Esophagus squamous epithelium (tissue), 4 donors: ENCODE measurements around a stretch of chr10.

DNA sequence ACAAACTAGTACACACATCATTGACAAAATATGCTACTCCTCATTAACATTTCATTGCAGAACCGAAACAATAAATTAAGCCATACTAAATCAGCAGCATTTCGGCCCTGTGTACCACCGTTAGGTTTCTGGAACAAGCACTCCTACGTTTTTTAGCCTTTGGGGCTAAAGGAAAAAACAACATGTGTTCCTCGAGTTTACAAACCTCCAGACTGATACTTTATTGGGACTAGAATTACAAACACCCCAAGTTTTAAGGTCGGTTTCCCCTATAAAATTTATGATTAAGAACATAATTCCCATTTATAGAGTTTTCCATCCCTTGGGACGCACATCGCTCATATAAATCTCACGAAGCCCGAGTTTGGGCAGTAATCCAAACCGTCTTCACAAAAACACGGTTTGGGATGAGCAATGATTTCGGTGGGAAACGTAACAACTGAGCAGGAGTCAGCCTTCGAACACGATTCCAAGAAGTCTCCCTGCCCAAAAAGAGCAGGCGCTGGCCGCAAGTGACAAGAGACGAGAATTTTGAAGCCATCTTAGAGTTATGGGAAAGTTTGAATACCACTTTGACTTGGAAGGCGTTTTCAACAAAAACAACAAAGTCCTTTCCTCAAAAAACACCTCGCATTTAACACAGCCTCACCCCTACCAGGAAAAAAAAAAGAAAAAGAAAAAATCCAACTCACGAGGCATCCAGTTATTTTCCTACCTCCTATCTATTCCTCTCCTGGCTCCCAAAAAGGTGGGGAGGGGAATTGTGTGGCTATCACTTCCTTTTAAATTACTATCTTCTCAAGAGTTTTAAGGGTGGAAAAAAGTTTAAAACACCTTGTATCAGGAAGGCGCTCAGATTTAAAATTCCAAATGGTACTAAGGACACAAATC lies 1.8 kb downstream of the SEPHS1 start:
- PRO-cap, result no peak
- RAMPAGE, long total RNA, 4 experiments, result no peak in any of the 4 experiments

DNA sequence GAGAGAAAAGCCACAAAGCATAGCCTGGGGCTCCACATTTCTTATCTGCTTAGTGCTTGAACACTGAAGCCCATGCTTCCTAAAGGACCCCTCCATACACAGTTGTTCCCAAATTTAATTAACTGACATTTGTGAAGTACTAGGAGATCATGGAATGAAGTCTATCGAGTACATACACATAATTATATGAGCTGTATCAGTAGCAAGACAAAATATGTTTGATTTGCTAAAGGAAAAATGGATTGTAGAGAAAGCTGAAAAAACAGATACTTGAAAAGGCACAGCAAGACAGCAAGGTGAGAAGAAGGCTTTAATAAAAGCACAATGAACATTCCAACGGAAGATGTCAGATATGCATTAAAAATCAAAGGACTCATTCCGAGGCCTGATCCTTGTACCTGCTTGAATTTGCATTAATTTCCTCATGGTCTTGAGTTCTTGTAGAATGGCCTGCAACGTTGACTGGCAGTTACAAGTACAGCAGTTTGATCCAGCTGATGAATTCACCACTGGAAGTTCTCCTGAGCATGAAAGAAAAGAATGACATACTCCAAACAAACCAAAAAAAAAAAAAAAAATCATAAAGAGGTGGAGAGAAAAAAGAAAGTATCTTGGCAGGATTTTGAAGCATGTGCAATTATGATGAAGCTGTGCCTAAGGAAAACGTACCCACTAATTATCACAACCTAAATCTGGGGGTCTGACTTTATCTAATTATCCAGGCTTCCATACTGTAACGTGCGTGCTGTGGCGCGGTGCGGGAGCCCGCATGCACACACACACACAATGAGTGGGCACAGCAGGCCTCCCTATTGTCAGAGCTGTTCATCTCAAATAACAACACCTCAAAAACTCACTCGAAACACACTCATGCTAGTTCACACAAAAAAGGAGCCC lies 32.2 kb downstream of the BEND7 start:
- PRO-cap, result no peak
- RAMPAGE, long total RNA, 4 experiments, result no peak in any of the 4 experiments

GRCh38 chr10:13527886-13528390 lies 876 bp downstream of the BEND7 start:
- PRO-cap, result no peak
- RAMPAGE, long total RNA, 4 experiments, result no peak in any of the 4 experiments

- PRO-cap, result no peak
- RAMPAGE, long total RNA, 4 experiments, result start-site peak on the plus strand in 1 of 4 experiments, at chr10:13625043-13625445 at its widest, 5 reads per replicate
Measured at GRCh38 chr10:13625004-13625630, 38.4 kb downstream of the PRPF18 start.

GRCh38 chr10:13631414-13631931 lies 44.7 kb downstream of the PRPF18 start:
- PRO-cap, result no peak
- RAMPAGE, long total RNA, 4 experiments, result no peak in any of the 4 experiments

DNA sequence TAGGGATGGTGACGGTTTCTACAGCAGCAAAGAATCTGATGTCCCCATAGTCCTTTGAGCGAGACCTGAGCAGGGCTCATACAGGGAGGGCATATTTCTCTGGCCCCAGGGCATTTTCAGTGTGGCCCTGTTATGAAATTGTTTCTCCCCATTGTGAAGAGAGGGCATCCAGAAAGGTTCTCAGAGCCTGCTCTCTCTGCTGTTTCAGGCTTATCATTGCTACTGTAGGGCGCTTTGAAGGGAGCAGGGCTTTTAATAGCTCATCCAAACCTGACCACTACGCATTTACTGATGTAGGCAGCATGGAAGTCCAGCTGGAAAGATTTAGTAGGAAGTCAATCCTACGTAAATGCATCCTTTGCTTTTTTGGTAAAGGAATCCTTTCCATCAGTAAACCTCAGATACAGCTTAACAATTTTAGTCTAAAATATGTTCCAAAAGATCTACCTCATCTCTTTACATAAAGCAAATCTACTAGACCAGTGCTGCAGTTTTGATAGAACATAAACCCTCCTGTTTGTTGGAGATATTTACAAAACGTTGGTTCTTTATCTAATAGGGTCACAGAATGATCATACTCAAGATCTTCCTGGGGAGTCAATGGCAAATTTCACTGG lies 68.2 kb downstream of the PRPF18 start:
- PRO-cap, result no peak
- RAMPAGE, long total RNA, 4 experiments, result no peak in any of the 4 experiments

DNA sequence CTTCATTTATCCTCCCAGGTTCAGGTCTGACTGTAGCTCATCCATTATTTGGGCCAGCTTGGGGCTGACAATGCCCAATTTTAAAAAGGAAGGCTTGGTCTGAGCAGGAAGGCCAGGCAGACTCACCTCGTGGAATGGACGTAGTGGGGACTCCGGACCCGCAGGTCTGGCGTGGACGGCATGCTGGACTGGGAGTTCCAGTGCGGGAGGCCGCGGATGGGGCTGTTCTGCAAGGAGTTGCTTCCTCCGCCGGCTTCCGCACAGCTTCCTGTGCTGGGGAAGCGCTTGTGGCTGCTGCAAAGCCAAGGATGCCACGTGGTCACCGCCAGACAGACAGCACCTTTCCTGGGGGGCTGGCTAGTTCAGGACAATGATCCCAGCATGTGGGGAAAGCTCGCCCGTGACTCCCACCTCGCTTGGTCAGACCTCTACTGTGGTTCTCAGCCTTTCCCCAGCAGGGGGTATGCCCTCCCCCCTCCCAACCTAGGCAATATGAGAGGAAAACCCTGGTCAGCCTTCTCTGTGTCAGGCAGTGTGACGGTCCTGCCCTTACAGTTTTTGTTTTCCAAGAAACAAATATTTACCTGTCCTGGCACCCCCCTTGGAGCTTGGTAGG lies 72.5 kb downstream of the PRPF18 start:
- PRO-cap, result no peak
- RAMPAGE, long total RNA, 4 experiments, result no peak in any of the 4 experiments

GRCh38 chr10:13670085-13670801 lies 83.5 kb downstream of the PRPF18 start:
- PRO-cap, result unidirectional peak, minus-strand start at chr10:13670428
- RAMPAGE, long total RNA, 4 experiments, result no peak in any of the 4 experiments

GRCh38 chr10:13757302-13757737 lies 170.6 kb downstream of the PRPF18 start:
- PRO-cap, result no peak
- RAMPAGE, long total RNA, 4 experiments, result no peak in any of the 4 experiments

GRCh38 chr10:13837375-13837689 lies 250.6 kb downstream of the PRPF18 start:
- PRO-cap, result no peak
- RAMPAGE, long total RNA, 4 experiments, result no peak in any of the 4 experiments

DNA sequence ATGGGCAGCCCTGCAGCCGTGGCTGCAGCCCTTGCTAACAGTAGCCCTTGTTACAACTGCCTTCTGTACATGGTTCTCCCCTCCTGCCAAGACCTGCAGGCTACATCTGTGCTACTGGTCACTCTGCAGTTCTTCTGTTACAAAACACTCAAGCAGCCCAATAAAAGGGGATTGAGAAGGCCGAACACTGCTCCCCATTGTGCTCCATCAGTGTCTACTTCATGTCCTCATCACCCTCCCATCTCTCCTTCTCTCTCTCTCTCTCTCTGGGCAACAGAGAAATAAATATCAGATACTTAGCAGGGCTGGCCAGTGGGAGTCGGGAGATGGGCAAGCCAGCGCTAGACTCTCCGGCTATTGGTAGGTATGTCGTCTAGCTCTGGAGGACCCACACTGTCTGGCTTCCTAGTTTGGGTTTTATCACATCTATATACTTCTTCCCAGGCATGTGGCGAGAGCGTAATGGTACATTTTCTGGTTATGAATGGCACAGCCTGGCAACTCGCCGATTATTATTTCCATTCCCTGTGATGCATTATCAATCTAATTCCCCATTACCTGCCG lies 299.0 kb downstream of the PRPF18 start:
- PRO-cap, result no peak
- RAMPAGE, long total RNA, 4 experiments, result no peak in any of the 4 experiments

DNA sequence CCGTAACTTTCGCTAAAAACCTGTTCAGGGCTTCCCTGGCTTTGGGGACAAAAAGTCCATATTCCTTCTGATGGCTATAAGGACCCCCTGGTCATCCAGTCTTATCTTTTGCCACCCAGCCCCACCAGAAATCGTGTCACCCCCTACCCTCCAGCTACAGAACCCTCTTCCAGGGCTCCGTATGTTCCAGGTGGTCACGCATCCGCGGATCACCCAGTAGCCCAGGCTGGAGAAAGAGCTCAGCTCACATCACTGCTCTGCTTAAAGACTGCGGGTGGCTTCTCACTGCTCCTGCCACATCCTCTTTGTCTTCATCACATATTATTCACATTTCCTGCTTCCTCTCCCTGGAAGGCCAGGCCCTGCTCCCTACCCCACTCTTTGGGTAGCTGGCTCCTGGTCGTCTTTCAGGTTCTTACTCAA lies 307.5 kb downstream of the PRPF18 start:
- PRO-cap, result no peak
- RAMPAGE, long total RNA, 4 experiments, result no peak in any of the 4 experiments

- PRO-cap, result no peak
- RAMPAGE, long total RNA, 4 experiments, result no peak in any of the 4 experiments
Measured at GRCh38 chr10:13960861-13961489, 369.7 kb downstream of the FRMD4A start.

DNA sequence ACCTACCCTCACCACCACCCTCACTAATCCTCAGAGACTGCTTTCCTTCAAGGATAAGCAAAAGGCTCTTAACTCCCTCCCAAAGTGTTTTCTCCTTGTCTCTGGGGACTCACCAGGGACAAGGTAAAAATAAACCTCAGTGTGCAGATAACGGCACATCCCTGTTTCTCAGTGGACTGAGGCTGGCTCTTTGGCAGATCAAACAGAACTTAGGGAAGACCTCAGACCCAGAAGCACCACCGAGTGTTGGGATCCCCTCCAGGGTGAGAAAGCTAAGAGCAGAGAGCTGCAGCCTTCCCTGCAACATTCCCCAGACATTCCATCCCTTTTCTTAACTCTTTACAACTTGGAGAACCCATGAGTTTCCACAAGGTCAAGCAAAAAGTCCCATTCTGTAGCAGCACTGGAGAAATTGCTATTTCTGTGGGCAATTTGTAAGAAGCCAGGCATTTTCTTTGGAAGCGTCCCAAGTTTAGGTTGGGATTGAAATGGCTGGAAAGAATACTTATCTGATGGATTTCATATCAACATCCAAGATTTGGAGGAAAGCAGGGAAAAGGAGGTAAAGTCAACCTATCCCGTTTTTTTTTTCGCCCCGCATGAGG lies 358.7 kb downstream of the FRMD4A start:
- PRO-cap, result unidirectional peak, minus-strand start at position 268 of the sequence
- RAMPAGE, long total RNA, 4 experiments, result no peak in any of the 4 experiments

GRCh38 chr10:13975053-13975958 lies 355.4 kb downstream of the FRMD4A start:
- PRO-cap, result no peak
- RAMPAGE, long total RNA, 4 experiments, result no peak in any of the 4 experiments

DNA sequence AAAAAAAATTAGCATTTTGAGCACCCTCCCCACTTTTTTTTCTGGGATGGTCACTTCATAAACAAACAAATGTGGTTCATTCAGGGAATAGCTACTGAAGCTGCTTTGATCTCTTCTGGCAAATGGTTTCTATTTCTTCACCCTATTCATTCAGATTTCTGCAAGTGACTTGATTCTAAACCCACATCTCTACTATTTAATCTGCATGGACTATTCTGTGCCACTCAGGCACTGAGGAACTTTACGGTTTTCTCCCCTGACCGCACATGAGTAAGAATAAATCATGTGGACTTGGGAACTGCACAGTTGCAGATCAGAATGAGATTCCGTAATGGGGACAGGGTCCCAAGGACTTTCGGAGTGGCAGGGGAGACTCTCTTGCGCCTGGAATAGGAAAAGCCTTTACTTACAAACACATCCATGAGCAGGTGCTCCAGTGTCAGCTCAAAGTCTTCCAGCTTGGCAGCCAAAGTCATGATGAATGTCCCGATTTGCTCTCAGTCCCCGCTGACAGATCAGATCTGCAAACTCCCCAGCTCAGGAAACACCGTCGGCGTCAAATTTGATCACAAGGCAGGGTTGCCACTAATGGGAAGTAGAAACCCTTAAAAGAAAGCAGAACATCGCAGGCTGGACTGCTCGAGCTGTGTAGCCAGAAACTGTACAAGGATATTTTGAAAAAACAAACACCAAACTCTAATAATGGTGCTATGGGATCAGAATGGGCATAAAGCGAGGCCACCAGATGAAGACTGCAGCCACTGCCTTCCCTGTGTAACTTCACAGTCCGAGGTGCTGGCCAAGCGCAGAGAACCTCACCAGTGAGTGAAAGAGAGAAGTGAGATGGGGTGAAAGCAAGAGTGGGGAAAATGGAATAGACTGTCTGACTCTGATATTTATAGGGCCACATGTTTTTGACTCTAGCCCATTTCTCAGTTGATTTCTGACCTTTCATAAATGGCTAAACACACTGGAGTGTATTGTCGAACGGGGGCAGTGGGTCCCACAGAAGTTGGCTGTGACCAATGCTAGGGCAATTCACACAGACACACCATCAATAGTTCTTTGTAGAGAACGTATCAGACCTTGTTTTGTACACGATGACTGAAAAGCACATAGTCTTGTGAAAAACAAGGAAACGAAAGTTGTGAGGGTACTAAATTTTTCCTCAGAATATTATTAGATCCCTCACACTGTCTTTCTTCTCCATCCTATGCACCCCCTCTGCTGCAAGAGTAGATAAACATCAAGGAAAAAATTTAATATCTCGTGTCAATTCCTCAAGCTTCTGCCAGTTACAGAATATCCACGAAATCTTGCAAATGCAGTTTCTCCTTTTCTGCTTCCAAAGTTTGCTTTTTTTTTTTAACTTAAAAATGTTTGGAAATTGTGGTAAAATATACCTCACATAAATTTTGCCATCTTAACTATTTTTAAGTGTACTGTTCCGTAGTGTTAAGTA lies 306.2 kb downstream of the FRMD4A start:
- PRO-cap, result bidirectional peak, plus-strand start at position 618 of the sequence, minus-strand start at position 512 of the sequence
- RAMPAGE, long total RNA, 4 experiments, result start-site peak on the minus strand in 1 of 4 experiments, centred at position 519 of the sequence, 24 reads per replicate

DNA sequence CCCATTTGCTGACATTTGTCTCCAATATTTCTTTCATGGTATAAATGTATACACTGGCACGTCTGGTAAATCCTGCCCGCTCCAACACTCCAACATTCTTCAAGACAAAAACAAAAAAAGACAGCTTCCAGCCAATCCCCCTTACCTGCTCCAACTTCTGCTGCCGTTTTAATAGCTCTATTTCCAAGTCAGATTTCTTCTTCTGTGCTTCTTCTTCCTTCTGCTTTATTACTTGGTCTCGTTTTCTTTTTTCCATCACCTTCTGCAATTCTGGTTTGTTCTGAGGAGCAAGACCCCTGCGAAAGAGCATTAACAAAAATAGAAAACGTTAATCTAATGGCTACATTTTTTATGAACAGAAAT lies 191.0 kb upstream of the FRMD4A start:
- PRO-cap, result no peak
- RAMPAGE, long total RNA, 4 experiments, result no peak in any of the 4 experiments

- PRO-cap, result no peak
- RAMPAGE, long total RNA, 4 experiments, result no peak in any of the 4 experiments
Measured at GRCh38 chr10:14533956-14534624, 203.4 kb upstream of the FRMD4A start.

GRCh38 chr10:14540544-14541137 lies 209.9 kb upstream of the FRMD4A start:
- PRO-cap, result no peak
- RAMPAGE, long total RNA, 4 experiments, result no peak in any of the 4 experiments

GRCh38 chr10:14583208-14583995 lies 191.3 kb downstream of the FAM107B start:
- PRO-cap, result no peak
- RAMPAGE, long total RNA, 4 experiments, result no peak in any of the 4 experiments